Mesothelial cell of epicardium (in vitro differentiated cells): ENCODE data around the gene ALCAM.

DNA sequence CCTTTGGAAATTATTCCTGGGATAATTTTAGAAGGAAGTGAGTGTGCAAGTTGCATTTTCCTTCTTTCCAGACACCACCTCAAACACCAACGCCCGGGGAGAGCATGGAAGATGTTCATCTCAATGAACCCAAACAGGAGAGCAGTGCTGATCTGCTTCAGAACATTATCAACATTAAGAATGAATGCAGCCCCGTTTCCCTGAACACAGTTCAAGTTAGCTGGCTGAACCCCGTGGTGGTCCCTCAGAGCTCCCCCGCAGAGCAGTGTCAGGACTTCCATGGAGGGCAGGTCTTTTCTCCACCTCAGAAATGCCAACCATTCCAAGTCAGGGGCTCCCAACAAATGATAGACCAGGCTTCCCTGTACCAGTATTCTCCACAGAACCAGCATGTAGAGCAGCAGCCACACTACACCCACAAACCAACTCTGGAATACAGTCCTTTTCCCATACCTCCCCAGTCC is 3.7 kb downstream of the NFKBIZ start:
- PRO-cap = no peak

DNA sequence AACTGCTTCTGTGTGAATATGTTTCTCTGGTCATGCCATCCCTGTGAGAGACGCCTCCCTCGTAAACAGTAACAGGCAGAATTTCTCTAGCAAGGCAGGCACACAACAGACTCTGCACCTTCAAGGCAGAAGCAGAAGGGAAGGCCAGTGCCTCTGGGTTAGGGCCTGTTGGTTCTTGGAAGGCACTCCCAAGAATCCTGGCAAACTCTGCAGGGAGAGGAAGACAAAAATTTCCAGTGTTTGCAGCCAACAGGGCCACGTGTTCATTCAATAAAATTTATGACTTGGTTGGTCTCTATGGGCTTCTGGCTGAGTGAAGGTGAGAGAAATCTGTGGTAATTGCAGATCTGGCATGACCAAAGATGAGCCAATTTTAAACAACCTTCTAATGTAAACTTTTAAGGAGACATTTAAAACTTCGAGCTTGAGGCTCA is 39.4 kb downstream of the NFKBIZ start:
- PRO-cap = no peak

- PRO-cap = no peak
Measured at GRCh38 chr3:102114272-102114591, 264.9 kb downstream of the NFKBIZ start.

DNA sequence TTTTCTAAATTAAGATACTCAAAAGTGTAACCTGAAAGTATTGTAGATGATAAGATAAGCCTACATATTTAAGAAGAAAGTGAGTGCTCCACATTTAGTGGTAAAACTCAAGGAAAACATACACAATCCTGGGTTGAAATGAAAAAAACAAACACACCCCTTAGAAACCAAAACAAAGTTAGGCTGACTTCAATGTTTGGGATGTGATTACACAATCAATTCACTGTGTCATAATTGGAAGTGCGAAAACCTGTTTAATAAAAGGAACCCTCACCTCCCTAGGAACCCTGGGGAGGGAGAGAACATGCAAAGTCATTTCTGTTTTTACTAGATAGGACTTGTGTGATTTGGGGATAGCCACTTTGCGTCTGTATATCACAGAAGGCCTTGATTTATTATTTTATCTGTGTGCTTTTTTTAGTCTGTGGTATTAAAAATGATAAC is 274.9 kb downstream of the NFKBIZ start:
- PRO-cap = no peak

- PRO-cap = no peak
Measured at GRCh38 chr3:102673143-102673640, 238.4 kb downstream of the ZPLD1 start.

DNA sequence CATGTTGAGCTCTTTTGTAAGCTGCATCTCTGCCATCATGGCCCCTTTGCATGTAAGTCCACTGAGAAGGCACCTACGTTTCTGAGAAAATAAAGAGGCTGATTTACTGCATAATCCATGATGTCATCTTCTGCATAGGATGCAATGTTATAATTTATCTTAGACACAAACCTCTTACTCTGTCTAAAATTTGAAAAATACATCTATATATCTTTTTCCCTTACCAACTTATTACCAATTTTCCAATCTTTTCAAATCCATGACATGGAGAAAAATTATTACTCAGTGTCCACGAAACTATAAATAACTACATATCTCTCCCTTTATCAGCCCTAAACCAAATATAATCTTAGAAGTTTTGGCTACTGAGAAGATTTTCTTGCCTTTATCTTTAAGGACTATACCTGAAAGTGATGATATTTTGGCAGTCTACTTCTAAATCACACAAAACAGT is 1294.9 kb downstream of the ZPLD1 start:
- PRO-cap = no peak

- PRO-cap = no peak
Measured at GRCh38 chr3:104132956-104133403, 1233.7 kb upstream of the ALCAM start.

DNA sequence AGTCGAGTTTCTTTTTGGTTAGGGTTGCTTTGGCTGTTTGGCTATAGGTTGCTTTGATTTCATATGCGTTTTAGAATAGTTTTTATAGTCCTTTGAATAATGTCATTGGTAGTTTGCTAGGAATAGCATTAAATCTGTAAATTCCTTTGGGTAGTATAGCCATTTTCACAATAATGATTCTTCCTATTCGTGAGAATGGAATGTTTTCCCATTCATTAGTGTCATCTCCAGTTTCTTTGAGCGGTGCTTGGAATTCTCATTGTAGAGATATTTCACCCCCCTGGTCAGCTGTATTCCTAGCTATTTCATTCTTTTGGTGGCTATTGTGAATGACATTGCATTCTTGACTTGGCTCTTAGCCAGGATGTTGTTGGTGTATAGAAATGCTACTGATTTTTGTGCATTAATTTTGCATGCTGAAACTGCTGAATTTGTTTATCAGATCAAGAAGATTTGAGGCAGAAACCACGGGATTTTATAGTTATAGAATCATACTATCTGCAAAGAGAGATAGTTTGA is 690.5 kb upstream of the ALCAM start:
- PRO-cap = no peak

- PRO-cap = no peak
Measured at GRCh38 chr3:105353209-105354444, 13.1 kb upstream of the ALCAM start.

GRCh38 chr3:105366307-105367515 is at the start of gene ALCAM:
Gene ALCAM, plus strand, starts transcription at chr3:105366909.
- PRO-cap = no peak

DNA sequence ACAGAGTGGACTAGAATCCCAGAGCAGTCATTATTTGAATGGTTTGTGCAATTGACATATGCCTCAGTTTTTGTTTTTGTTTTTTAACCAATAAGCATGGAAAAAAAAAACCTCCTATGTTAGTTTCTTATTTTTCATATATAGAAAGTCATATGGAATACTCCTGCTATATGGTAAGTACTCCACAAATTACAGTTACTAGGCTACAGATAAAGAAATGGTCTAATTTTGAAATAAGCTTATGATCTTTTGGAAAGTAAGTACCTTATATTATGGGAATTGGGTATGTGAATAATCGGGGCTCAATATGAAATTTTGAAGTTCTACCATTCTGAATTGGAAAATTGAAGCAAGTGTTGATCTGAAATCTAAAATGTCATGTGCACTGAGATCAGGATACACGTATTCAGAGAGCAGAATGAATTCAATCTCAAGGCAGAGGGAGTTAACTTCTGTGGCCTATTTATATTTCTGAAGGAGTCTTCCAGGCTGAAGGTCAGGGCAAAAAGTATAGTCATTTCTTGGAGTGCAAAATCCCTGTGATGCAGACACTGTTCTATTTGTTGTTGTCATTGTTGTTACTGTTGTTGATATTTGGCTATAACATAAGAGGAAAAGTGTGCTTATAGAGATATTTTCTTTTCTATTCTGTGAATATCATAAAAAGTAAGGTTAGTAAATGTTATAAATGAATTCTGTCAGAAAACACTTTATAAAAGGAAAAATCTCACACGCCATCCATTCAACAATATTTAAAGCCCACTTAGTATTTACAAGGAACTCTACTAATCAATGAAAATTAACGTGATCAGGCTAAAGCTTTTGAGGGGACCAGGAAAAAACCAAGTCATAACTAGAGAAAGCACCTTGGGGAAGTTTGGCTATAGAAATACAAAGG is 72.9 kb downstream of the ALCAM start:
- PRO-cap = no peak

DNA sequence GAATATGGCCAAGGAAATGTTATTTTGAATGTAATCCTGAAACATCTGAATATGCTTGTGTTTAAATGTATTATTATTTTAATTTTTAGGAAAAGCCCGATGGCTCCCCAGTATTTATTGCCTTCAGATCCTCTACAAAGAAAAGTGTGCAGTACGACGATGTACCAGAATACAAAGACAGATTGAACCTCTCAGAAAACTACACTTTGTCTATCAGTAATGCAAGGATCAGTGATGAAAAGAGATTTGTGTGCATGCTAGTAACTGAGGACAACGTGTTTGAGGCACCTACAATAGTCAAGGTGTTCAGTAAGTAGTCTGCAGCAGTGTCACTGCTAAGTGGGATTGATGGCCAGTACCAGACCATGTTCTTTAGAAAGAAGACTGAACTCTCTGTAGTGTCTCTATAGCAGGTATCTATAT is 157.5 kb downstream of the ALCAM start:
- PRO-cap = no peak

DNA sequence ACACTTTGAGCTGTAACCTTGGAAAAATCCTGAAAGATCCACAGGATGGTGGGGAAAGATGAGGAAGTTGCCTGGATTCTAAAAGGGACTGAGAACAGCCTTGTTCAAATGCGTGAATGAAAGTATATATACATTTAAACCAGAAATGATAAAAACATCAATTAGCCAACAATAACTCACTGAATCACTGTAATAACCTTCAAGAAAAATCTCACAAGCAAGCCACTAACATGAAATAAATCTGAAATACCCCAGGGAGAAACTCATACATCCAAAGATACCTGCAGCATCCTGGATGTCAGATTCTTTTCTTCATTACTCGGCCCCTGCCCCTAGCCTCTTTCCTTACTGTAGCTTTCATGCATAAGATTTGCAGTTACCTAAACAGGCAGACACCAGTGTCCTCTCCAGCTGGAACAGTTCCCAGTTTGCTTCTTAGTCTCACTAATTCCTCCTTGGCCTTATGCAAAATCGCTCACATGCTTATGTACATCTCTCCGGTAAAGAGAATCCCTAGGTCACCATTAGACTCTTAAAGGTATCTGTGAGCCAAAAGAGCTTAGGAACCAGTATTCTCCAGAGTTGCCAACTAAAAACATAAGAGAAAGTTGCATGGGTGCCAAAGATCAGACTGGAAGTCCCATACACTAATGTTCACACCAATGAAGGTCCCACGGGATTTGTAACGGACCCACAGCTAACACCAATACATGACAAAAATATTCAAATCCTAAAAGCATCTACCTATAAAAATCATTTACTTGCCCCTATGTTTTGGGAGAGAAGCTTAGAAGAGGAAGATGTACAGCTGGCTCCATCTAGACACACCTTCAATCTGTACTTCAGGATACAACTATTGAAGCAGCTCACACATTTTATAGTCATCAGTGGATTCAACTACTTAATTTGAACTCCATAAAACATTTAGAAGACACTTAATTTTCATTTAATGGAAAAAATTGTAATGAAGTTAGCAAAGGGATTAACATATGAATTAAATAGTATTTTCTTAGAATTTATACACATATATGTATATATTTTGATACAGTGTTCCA is 66.6 kb downstream of the CBLB start:
- PRO-cap = no peak

GRCh38 chr3:105865601-105866475 is 3.0 kb downstream of the CBLB start:
- PRO-cap = no peak

GRCh38 chr3:106945427-106945967 is 431.7 kb upstream of the CCDC54 start:
- PRO-cap = no peak

GRCh38 chr3:107558525-107558989 is 35.8 kb downstream of the BBX start:
- PRO-cap = no peak

DNA sequence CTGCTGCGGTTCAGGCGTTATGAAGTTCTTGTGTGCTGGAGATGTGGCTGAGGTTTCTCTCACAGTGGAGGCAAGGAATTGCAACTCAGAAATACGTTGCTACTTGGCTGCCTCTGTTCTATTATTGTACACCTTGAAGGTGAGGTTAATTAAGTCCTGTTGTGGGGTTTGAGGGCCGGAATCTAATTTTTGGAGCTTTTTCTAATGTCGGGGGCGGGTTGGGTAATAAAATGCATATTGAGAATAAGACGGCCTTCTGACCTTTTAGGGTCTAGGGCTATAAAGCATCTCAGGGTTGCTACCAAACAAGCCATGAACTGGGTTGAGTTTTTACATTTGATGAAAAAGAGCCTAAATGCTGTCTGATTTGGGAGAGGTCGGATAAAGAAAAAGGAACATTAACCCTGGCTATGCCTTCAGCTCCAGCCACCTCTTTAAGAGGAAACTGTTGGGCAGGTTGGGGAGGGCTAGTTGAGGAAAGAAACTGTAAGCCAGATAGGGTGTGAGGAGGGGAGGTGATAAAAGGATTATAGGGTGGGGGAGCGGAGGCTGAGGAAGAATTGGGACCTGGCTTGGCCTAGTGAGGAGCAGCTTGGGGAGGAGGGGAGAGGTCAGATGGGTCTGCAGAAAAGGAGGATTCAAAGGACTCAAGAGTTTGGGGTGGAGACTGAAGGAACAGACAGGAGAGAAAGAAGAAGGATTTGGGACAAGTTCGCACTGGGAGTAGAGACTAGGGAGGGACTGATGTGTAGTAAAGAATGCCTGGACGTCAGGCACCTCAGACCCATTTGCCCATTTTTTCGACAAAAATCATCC is 47.6 kb downstream of the BBX start:
- PRO-cap = no peak

GRCh38 chr3:107697403-107698501 is 175.0 kb downstream of the BBX start:
- PRO-cap = no peak

DNA sequence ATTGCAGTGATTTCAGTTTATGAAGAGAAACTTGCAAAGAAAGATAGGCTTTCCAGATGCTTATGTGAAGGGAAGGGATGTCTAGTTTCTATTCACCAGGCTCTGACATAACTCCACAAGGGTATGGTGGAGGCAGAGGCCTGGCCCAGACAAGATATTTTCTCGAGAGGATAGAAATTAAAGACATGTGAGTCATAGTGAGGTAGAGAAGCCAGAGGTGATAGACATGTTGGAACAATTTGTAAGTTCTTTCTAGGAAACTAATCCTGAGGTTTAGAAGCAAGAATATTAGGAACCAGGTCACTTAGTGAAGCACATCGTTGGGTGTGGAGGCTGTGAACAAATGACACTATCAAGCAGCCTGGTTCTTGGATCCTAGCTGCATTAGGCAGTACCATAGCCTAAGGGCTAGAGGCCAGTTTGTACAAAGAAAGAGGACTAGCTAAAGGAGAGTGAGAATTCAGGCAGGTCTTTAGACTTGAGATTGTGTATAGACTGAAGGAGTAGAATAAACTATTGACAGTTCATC is 177.0 kb downstream of the BBX start:
- PRO-cap = no peak

DNA sequence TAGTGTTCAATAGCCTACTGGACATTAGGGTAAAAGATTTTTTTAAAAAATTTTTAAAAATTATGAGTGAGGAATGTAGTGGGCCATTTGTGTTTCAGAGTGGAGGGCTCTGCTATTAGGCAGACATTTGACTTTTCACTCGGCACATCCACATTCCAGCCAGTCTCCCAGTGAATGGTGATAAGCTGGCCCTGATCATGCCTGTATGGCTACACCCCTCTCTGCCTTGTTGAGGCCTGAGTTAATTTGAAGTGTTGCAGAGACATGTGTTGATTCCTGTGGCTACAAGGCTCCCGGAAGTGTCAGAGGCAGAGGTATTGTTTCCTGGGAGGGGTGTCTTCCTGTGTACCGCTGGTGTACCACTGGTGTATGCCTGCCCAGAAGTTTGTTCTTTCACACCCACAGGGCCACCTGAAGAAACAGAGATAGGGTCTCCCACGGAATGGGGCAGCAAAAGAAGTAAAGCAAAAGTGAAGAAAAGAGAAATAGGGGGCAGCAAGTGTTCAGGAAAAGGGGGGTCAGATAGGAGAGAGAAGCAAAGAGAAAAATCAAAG is 36.4 kb upstream of the CD47 start:
- PRO-cap = no peak